Osteoblast (primary cell): ENCODE measurements around a stretch of chr6.

GRCh38 chr6:12122477-12122952 is 110.4 kb downstream of the HIVEP1 start:
- CAGE, long polyA plus RNA: no peak
- RRBS: 95% methylated on average over 2 of the region's 6 CpGs

DNA sequence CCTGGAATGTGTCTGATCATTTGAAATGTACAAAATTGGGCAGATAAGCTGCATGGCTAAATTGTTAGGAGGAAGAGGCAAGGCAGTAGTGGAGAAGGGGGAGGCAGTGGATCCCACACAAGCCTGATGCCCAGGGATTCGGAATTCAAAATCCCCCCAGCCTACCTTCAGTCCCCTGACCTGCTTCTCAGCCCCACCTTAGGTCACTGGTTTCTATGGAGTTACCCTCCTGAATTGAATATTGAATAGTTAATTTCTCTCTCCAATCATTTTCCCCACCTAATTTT is 1.3 kb downstream of the EDN1 start:
- CAGE, long polyA plus RNA: no peak
- RRBS: no CpG with 5 or more reads among the region's 1 CpG

GRCh38 chr6:12291808-12292731 is 1.9 kb downstream of the EDN1 start:
- CAGE, long polyA plus RNA: no peak
- RRBS: no CpG with 5 or more reads among the region's 18 CpGs

DNA sequence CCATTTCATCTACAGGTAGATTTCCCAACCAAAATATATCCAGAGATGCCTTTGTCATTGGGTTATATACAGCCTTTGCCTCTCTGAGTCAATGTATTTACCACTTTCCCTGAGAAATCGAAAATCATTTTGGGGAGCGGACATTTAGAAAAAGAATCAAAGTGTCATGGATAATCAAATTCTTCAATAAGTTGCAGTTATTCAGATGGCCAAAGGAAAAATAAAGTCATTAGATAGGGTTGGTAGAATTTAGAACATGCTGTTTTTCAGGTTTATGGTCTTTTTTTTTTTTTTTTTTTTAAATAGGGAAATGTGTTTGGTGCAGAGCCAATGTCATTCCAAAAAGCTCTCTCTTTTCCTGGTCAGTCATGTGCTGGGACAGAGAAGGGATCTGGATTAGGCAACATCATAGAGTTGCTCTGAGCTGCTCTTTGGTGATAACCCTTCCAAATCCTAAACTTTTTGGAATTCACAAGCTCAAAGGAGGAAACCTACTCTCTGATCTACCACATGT is 4.5 kb downstream of the EDN1 start:
- CAGE, long polyA plus RNA: no peak
- RRBS: no CpG with 5 or more reads among the region's 2 CpGs

GRCh38 chr6:12310925-12311585 is 20.9 kb downstream of the EDN1 start:
- CAGE, long polyA plus RNA: no peak
- RRBS: no CpG with 5 or more reads among the region's 4 CpGs

GRCh38 chr6:12313724-12314514 is 23.8 kb downstream of the EDN1 start:
- CAGE, long polyA plus RNA: no peak
- RRBS: no CpG with 5 or more reads among the region's 11 CpGs

- CAGE, long polyA plus RNA: no peak
- RRBS: no CpG with 5 or more reads among the region's 8 CpGs
Observed at GRCh38 chr6:12343454-12344132, 53.4 kb downstream of the EDN1 start.

GRCh38 chr6:12749555-12750642 is 33.3 kb downstream of the PHACTR1 start:
- CAGE, long polyA plus RNA: no peak
- RRBS: 7% methylated on average over 45 of the region's 78 CpGs

DNA sequence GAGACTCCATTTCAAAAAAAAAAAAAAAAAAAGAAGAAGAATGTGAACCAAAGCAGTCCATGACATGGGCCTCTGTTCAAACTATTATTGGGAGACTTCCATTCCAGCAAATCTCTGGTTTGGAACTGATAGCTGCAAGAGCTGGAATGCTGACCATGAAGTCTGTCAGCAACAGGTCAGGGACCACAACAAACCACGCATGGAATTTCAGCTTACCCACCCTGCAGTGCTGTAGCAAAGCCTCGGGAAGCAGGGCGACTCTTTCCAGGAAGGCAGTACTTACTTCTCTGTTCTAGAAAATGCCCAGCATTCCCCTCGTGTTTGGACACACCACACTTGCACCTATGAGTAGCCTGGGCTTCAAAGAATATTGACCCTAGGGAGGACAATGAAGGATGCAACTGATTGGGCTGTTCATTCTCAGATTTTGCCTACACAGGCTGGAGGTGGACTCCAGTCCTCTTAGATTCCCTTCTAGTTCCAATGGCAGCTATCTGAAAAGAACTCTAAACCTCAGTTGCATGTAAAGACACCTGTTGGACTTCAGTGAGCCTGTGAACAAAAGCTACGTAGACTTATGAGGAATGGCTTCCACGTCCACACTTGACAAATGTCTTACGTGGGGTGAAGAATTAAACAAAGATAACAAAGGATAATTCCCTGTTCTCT is 34.2 kb upstream of the TBC1D7 start:
- CAGE, long polyA plus RNA: no peak
- RRBS: no CpG with 5 or more reads among the region's 7 CpGs

DNA sequence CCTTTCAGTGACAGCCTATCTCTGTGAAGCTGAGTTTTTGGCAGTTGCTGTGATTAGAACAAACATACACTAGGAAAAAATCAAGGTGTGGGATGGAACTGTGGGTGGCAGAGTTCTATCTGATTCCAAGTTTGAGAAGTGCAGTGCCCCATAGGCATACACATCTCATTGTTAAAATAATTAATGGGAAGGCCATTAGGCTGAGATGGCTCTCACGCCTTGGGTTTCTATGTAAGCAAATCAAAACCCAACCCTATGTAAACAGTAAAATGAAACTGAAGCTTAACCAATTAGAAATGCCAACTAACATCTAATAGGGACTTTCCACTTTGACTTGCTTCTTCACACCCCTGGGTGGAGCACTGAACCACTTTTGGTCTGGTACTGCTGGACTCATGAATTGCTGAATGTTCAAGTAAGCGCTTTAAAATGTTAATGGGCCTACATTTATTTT is 55.1 kb upstream of the TBC1D7 start:
- CAGE, long polyA plus RNA: no peak
- RRBS: no CpG with 5 or more reads among the region's 2 CpGs

DNA sequence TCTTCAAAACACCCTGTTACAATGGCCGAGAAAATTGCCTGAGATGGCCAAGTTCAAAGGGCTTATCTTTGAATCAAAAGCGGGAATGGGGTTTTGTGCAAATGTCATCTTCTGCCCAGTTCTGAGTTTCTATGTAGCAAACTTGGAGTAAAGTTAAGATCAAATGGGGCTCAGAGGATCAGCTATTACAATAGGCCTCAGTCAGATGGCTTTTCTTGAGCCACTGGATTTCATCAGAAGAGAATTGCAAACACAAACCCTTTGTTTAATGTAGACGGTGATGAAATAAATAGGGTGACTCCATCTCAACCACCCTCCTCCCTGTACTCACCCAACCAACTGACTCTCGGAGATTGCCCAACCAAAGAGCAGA is 79.2 kb upstream of the TBC1D7 start:
- CAGE, long polyA plus RNA: no peak
- RRBS: no CpG with 5 or more reads among the region's 4 CpGs

DNA sequence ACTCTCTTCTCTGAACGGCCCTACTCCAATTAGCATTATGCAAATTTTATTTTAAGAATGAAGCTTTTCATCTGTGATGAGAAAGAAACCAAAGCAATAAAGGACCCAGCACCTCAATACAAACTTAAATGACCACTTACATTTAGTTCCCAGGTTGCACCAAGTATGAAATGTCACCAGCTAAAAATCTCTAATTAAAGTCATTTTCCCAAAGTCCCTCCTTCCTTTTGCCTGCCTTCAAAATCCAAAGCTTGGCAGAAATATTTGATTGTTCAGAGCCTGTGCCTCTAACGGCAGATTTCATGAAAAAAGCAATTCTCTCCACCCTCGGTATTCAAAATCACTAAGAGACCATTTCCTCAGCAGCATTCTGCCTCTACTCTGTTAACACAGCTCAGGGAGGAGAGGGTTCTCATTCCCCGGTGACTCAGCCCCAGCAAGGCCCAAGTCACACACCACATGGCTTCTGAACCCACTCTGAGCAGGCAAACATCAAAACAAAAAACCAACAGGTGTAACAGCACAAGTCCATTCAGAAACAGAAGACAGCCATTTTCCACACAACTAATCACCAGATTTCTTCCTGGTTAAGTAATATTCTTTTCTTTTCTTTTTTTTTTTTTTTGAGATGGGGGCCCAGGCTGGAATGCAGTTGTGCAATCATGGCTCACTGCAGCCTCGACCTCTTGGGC is 55.6 kb downstream of the GFOD1 start:
- CAGE, long polyA plus RNA: no peak
- RRBS: no CpG with 5 or more reads among the region's 5 CpGs

- CAGE, long polyA plus RNA: no peak
- RRBS: no CpG with 5 or more reads among the region's 1 CpG
Observed at GRCh38 chr6:13432733-13433178, 54.6 kb downstream of the GFOD1 start.

DNA sequence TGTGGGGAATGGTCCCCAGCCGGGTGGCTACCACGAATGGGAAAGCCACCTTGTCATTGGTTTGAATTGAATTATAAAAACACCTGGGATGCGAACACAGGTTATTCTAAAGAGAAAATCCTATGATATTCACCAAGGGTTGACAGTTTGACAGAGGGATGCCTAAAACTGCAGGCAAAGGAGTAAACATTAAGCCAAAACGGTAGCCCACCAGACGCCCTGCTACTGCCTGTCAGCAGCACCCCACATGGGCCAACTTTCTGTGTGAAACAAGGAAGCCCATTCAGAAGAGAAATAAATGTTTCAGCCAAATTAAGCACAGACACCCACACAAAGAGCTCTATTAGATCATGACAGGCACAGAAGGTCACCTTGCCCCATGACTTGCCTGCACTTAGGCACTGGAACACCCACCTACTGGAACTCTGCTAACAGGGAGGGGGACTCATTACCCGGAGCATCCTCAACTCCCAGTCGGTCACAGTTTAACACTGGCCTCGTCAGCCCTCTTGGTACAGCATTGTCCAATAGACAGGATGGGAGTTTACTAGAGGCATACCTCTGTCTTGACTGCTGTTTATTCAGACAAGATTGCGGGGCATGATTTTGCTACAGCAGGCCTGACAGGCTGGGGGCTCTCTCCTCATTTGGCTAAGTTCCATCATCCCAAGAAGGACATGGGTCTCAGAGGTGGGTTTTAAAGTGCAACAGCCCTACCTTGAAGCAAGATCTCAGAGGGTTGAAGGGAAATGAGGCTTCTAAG is 31.8 kb downstream of the GFOD1 start:
- CAGE, long polyA plus RNA: no peak
- RRBS: no CpG with 5 or more reads among the region's 9 CpGs

DNA sequence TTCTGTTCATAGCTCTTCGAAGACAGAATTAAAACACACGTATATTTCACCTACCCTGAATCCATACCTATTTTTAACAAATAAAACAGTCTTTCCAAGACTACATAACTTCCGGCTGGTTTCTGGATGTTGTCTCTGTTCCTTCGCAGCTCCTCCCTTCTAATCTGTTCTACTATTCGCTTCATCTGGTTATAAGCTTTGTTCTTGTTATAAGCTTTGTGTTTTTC is 2.2 kb downstream of the GFOD1 start:
- CAGE, long polyA plus RNA: no peak
- RRBS: no CpG with 5 or more reads among the region's 5 CpGs

GRCh38 chr6:13559946-13560349 is 14.5 kb upstream of the SIRT5 start:
- CAGE, long polyA plus RNA: no peak
- RRBS: no CpG with 5 or more reads among the region's 2 CpGs

DNA sequence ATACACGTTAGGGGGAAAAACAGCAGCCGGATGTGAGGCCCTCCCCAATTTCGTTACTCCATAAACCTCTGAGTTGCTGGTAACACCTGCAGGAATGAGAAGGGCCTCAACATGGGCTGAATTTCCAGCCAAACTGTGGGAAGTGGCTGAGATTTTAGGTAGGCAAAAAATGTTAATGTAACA is 989 bp upstream of the SIRT5 start:
- CAGE, long polyA plus RNA: no peak
- RRBS: no CpG with 5 or more reads among the region's 3 CpGs

DNA sequence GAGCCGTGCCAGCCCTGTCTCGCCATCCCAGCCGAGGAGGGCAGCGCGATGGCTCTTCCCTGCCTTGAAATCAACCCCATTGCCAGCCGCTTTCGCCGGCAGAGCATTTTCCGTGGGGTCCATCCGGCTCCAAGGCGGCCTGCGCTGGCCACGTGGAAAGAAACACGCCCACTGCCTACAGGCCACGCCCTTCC is 201 bp upstream of the NOL7 start:
- CAGE, long polyA plus RNA: start-site peak on the minus strand centred at position 144 of the sequence, 7 bp wide, 16 and 14 reads in 2 replicates
- RRBS: 0% methylated on average over 5 of the region's 15 CpGs

DNA sequence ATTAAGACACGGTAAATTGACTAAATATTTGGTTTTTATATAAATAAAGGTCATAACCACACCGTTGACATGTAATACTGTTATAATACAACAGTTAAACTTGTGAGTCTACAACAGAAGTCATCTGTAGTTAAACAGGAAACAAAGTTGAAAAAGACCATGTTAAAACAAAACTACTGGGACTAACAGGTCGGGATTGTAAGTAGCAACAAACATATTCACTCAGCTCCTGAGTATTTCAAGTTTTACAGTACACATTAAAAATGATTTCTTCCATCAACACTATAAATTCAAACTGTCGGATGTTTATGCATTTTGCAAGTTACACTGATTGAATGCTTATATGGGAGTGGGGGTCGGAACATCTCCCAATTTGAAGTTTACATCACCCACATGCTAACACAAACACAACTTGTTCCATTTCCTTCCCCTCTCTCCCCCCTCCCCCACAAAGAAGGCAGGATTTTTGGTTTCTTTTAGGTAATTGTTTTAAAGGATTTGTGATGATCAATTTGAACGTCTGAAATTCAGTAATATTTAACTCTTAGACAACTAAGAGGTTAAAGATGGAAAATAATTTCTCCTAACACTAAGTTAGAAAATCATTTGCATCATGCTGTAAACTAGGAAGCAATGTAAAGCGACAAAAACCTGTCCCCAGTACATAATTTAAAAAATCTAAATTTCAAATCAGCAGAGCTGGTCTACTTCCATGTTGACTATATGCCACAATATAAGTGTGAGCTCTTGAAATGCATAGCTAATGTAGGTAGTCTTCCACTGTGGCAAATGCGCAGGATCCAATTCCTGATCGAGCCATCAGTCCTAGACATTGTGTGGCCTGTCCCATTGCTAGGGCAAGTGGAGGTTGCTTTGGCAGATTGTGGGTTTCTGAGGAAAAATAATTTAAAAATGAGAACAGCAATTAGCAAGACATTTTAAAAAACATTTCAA is 6.7 kb downstream of the NOL7 start:
- CAGE, long polyA plus RNA: no peak
- RRBS: no CpG with 5 or more reads among the region's 9 CpGs

- CAGE, long polyA plus RNA: no peak
- RRBS: no CpG with 5 or more reads among the region's 6 CpGs
Observed at GRCh38 chr6:13702752-13704012, 8.5 kb downstream of the RANBP9 start.